IMR-90 (cell line): ENCODE measurements around a stretch of chr10.

- RRBS, result no CpG with 5 or more reads among the region's 3 CpGs
CAGE:
- cytosol, long polyA plus RNA, result no peak
- long polyA plus RNA, result no peak
- nucleus, long polyA plus RNA, result no peak
Observed at GRCh38 chr10:60906325-60906759, 37.6 kb downstream of the RHOBTB1 start.

DNA sequence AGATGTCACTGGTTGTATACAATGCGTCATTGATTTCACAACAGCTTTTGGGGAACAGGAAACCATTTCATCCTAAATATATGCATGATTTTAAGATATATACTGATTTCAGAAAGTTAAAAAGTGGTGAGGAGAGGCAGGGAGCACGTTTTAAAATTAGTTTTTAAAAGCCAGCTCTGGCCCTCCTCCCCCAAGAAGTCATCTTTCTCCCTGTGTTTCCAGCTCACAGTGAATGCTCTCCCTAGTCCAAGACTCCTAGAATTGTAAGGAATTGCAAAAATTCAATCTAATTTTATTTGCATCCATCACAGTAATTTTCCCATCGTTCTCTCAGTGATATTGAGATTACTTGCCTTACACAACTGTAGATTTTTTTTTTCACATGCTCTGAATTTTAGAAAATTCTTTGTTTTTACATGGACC, 64.7 kb downstream of the ARID5B start:
- RRBS, result no CpG with 5 or more reads among the region's 3 CpGs
CAGE:
- cytosol, long polyA plus RNA, result no peak
- long polyA plus RNA, result no peak
- nucleus, long polyA plus RNA, result no peak

DNA sequence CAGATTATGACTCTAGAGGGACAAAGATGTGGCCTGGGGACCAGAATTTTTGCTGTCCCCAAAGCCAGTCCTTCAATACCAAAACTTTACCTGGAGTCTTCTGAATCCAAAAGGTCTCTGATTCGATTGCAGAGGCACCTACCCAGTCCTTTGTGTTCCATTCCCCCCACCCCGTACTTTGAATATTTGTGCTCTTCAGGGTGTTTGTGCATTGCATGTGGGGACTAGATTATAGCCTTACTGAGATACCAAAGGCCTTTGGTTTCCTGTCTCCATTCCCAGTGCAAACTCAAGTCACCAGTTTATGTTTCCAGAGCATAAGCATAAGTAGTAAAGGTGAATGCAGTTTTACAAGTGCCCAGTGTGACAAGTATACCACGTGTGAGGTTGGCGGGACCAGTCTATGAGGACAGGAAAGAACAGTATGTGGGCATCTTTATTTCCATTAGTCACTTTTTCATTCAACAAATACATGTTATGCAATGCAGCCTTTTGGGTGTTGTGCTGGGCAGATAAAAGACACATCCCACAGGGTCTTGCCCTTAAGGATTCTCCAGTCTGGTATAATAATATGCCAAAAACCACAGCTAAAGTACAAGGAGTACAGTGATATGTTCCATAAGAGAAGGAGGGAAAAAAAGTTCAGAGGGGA, 146.4 kb downstream of the ARID5B start:
- RRBS, result no CpG with 5 or more reads among the region's 4 CpGs
CAGE:
- cytosol, long polyA plus RNA, result no peak
- long polyA plus RNA, result no peak
- nucleus, long polyA plus RNA, result no peak

GRCh38 chr10:62049529-62049808, 148.0 kb downstream of the ARID5B start:
- RRBS, result no CpG with 5 or more reads among the region's 3 CpGs
CAGE:
- cytosol, long polyA plus RNA, result no peak
- long polyA plus RNA, result no peak
- nucleus, long polyA plus RNA, result no peak

DNA sequence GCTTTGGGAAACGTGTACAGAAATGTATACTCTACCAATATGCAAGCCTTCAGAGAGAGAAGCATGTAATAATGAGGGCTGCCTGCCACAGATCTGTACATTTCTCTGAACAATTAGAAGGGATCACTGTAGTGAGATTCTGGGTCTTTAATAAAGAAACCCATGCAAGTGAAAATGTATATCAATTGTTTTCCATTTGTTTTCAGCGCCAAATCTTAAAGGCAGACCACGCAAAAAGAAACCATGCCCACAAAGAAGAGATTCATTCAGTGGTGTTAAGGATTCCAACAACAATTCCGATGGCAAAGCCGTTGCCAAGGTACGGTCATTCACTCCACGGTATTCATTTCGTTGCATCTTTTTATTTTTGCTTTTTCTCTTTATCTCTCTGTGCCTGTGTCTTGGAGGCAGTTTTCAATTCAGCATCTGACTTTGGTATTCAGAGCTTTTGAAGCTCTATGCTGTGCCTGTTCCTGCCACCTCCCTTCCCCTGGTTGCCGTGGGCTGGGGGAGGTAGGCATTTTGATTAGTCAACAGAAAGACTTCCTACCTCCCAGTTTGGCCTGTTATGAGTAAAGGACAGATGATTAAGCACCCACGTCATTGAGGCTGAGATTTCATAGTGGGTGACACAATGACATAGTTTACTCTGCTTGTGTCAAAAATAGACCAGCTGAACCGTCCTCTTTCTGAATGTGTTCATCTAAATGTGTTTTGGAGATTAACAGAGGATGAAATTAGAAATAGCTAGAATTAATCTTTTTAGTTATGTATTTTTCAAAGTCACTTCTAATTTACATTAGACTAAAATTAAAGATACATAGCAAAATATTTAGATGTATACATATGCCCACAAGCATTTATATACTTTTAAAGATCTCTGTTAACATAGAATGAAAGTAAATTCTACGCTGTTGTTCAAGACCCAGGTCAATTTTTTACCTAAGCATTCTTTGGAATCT, 149.5 kb downstream of the ARID5B start:
- RRBS, result no CpG with 5 or more reads among the region's 12 CpGs
CAGE:
- cytosol, long polyA plus RNA, result no peak
- long polyA plus RNA, result no peak
- nucleus, long polyA plus RNA, result no peak

DNA sequence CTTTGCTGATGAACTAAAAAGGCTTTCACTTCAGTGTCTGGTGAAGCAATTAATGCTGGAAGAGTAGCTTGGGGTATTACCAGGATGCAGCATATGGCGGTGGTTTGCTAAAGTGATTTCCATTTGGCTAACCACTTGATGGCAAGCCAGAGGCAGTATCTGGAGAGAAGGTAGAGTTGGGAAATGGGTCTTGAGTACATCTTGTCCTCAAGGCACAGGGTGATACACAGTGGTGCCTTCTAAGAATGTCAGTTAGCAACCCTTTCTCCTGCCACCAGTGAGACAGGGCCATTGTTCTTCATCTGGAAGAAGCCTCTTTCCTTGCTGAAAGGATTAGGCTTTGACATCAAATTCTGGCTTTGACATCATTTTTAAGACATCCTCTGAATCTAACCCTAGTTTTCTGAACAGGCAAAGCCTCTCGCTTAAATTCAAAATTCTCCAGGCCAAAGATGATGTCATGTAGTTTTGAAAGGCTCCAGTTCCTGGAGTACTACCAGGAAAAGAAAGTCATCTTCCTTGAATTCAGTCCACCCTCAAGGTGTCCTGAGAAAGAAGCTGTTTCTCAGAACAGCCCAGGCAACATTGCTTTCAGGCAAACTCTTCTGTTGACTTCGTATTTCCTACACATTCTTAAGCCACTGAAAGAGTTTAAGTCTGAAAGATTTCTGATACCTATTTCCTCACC, 162.4 kb downstream of the ARID5B start:
- RRBS, result no CpG with 5 or more reads among the region's 3 CpGs
CAGE:
- cytosol, long polyA plus RNA, result no peak
- long polyA plus RNA, result no peak
- nucleus, long polyA plus RNA, result no peak

DNA sequence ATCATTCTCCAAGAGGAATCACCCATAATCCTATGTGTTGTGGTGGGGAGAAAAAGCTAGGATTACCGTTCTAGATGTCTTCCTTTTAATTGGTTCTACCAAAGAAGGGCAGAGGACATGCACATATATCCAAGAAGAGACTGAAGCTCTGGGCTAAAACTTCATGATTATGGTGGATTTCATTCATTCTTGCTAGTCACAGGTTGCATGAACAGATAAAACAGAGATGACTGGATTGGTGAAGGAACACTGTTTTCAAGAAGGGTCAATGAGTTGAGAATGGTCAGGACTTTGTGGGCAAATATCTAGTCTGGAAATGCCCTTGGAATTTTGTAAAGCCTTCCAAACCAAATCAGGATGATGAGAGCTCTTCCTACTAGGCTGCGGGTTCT, 171.3 kb downstream of the ARID5B start:
- RRBS, result no CpG with 5 or more reads among the region's 2 CpGs
CAGE:
- cytosol, long polyA plus RNA, result no peak
- long polyA plus RNA, result no peak
- nucleus, long polyA plus RNA, result no peak

DNA sequence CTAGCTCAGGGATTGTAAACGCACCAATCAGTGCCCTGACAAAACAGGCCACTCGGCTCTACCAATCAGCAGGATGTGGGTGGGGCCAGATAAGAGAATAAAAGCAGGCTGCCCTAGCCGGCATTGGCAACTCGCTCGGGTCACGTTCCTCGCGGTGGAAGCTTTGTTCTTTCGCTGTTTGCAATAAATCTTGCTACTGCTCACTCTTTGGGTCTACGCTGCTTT, 12.5 kb upstream of the RTKN2 start:
- RRBS, result no CpG with 5 or more reads among the region's 10 CpGs
CAGE:
- cytosol, long polyA plus RNA, result no peak
- long polyA plus RNA, result no peak
- nucleus, long polyA plus RNA, result no peak

- RRBS, result no CpG with 5 or more reads among the region's 7 CpGs
CAGE:
- cytosol, long polyA plus RNA, result no peak
- long polyA plus RNA, result no peak
- nucleus, long polyA plus RNA, result no peak
Observed at GRCh38 chr10:62541592-62542344, 167.6 kb downstream of the ZNF365 start.

DNA sequence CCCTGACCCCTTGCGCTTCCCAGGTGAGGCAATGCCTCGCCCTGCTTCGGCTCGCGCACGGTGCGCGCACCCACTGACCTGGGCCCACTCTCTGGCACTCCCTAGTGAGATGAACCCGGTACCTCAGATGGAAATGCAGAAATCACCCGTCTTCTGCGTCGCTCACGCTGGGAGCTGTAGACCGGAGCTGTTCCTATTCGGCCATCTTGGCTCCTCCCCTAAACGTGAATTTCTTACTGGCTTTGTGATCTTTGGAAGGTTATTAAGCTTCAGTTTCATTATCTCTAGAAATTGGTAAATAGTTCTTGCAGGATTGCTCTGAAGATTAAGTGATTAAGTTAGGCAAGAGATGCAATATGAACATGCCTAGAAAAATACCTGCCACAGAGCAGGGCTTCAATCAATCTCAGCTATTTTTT, 196.0 kb upstream of the ADO start:
- RRBS, result no CpG with 5 or more reads among the region's 16 CpGs
CAGE:
- cytosol, long polyA plus RNA, result no peak
- long polyA plus RNA, result no peak
- nucleus, long polyA plus RNA, result no peak

DNA sequence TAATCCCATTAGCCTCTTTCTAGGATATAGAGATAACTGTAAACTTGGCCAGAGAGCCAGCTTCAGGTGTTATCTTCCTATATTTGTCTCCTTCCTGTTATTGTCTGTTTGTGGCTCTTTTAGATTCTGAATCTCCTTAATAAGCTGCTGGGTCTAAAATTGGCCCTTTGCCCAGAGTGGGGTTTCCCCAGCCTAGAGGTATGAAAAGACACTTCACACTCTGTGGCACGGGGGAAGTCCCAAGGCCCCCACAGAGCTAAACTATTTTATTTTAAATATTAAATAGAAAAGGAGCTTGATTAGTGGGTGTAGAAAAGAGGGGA, 25.1 kb upstream of the ADO start:
- RRBS, result no CpG with 5 or more reads among the region's 1 CpG
CAGE:
- cytosol, long polyA plus RNA, result no peak
- long polyA plus RNA, result no peak
- nucleus, long polyA plus RNA, result no peak

DNA sequence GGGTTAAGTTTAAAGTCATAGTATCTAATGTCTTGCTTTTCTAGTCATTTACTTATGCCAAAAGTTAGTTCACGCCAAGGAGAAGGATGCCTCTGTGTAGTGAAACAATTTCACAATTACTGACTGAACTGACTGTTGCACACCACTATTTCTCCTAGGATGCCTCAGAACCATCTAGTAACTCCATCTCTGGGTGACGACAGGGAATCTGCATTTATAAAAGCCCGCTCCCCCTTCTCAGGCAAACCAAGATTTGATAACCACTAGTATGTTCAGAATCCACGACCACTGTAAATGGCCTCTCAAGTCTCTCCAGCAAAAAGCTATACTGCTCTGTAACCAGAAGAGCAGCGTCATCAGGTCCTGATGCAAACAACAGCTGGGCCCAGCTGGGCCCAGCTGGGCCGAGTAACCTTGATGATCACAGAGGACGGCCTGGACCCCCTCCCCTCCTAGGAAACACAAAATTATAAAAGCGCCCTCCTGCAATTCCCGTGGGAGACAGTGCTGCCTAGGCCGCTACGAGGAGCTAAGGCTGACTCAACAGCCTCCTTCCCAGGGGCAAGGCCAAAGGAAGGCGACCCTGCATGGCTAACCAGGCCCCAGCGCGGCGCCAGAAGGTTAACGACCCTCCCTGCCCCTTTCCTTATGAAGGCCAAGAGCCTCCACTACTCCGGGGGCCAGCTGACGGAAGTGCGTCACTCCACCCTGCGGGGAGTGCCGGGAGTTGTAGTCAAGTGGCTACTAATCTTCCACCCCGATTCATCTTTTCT, 539 bp upstream of the ADO start:
- RRBS, result 1% methylated on average over 5 of the region's 22 CpGs
CAGE:
- cytosol, long polyA plus RNA, result no peak
- long polyA plus RNA, result no peak
- nucleus, long polyA plus RNA, result no peak

- RRBS, result no CpG with 5 or more reads among the region's 2 CpGs
CAGE:
- cytosol, long polyA plus RNA, result no peak
- long polyA plus RNA, result no peak
- nucleus, long polyA plus RNA, result no peak
Observed at GRCh38 chr10:62827000-62827258, 10.8 kb upstream of the EGR2 start.

DNA sequence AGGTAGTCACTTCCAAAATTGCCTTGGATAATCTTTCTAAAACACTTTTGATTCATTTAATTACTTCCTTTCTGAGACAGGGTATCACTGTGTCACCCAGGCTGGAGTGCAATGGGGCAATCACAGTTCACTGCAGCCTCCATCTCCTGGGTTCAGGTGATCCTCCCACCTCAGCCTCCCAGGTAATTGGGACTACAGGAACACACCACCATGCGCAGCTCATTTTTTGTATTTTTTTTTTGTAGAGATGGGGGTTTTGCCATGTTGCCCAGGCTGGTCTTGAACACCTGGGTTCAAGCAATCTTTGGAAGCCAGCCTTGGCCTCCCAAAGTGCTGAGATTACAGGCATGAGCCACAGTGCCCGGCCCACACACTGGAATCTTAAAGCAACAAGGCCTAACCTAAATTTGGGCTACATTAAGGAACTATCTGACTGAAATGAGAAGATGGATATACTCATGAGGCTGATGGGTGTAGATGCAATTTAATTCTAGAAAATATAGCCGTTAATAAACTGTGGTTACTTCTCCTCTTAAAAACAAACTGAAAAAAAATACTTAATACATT, 63.7 kb downstream of the NRBF2 start:
- RRBS, result no CpG with 5 or more reads among the region's 3 CpGs
CAGE:
- cytosol, long polyA plus RNA, result no peak
- long polyA plus RNA, result no peak
- nucleus, long polyA plus RNA, result no peak

GRCh38 chr10:63207936-63208610, 74.9 kb downstream of the NRBF2 start:
- RRBS, result no CpG with 5 or more reads among the region's 7 CpGs
CAGE:
- cytosol, long polyA plus RNA, result no peak
- long polyA plus RNA, result no peak
- nucleus, long polyA plus RNA, result no peak

- RRBS, result no CpG with 5 or more reads among the region's 4 CpGs
CAGE:
- cytosol, long polyA plus RNA, result no peak
- long polyA plus RNA, result no peak
- nucleus, long polyA plus RNA, result no peak
Observed at GRCh38 chr10:63243923-63244615, 110.9 kb downstream of the NRBF2 start.

DNA sequence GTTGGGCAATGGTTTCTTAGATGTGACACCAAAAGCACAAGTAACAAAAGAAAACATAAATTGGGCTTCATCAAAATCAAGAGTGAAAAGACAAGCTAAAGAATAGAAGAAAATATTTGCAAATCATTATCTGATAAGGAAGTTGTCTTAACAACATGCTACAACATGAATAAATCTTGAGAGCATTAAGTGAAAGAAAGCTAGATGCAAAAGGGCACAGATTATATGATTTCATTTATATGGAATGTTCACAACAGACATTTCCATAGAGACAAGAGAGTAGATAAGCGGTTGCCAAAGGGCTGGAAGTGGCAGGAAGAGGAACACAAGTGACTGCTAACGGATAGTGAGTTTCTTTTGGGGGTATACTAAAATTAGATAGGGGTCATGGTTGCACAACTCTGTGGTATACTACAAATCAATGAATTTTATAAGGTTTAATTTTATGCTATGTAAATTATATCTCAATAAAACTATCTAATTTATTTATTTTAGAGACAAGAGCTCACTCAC, 35.4 kb downstream of the JMJD1C start:
- RRBS, result no CpG with 5 or more reads among the region's 2 CpGs
CAGE:
- cytosol, long polyA plus RNA, result no peak
- long polyA plus RNA, result no peak
- nucleus, long polyA plus RNA, result no peak

GRCh38 chr10:63464528-63464774, 1.3 kb downstream of the JMJD1C start:
- RRBS, result no CpG with 5 or more reads among the region's 4 CpGs
CAGE:
- cytosol, long polyA plus RNA, result no peak
- long polyA plus RNA, result no peak
- nucleus, long polyA plus RNA, result no peak

- RRBS, result no CpG with 5 or more reads among the region's 2 CpGs
CAGE:
- cytosol, long polyA plus RNA, result no peak
- long polyA plus RNA, result no peak
- nucleus, long polyA plus RNA, result no peak
Observed at GRCh38 chr10:63632339-63632886, 111.2 kb downstream of the REEP3 start.

- RRBS, result no CpG with 5 or more reads among the region's 3 CpGs
CAGE:
- cytosol, long polyA plus RNA, result no peak
- long polyA plus RNA, result no peak
- nucleus, long polyA plus RNA, result no peak
Observed at GRCh38 chr10:65698530-65699196, 1227.2 kb upstream of the LRRTM3 start.